ENCODE measurements around a stretch of chr17.

DNA sequence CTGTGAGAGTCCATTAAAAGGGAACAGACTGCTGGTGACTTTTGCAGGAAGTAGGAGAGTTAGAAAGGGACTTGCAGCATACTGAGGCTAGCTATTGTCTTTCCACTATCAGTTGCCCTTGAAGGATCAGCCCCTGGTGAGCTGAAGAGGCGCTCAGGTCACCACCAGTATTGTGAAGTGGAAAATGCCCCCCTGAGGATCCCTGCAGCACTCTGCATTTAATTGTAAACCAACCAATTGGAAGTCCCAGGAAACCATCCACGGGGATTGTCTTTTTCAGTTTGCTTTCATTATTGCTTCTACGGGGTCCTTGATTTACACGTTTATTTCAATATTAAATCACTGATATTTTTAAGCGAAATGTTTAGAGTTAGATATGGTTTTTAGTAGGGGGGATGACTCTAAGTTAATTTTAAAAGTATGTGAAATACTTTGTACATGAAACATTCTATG lies 2.5 kb downstream of the PRKCA start:
- PRO-cap, result no peak

GRCh38 chr17:66374838-66375706 lies 72.7 kb downstream of the PRKCA start:
- PRO-cap, result no peak

GRCh38 chr17:66399047-66399294 lies 96.6 kb downstream of the PRKCA start:
- PRO-cap, result no peak

DNA sequence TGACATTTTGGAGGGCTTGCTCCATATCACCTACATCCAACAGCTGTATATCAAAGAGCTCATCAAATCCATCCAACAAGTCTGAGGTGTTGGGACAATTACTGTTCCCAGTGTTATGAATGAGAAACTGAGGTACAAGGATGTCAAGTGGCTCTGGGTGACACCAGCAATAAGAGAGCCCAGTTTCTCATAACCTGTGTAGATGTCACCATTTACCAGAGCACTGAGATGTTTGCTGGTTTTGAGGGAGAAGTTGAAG lies 100.0 kb downstream of the PRKCA start:
- PRO-cap, result no peak

GRCh38 chr17:66509469-66510556 lies 207.4 kb downstream of the PRKCA start:
- PRO-cap, result no peak

GRCh38 chr17:66724662-66725082 lies 110.2 kb upstream of the CACNG5 start:
- PRO-cap, result no peak

- PRO-cap, result no peak
Observed at GRCh38 chr17:66775819-66776569, 58.9 kb upstream of the CACNG5 start.

GRCh38 chr17:66807100-66808275 lies 27.4 kb upstream of the CACNG5 start:
- PRO-cap, result no peak

GRCh38 chr17:67056505-67056852 lies 12.1 kb downstream of the CACNG1 start:
- PRO-cap, result no peak

DNA sequence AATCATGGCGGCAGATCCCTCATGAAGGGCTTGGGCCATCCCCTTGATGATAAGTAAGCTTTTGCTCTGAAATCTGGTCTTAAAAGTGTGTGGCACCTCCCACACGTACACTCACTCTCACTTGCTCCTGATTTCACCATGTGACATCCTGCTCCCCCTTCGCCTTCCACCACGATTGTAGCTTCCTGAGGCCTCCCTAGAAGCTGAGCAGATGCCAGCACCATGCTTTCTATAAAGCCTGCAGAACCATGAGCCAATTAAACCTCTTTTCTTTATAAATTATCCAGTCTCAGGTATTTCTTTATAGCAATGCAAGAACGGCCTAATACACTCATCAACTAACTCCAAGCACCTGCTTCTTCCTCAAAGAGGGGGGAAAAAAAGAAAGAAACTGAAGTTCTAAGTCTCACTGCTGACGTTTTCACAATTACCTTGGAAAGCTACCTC lies 88.0 kb downstream of the HELZ start:
- PRO-cap, result no peak

DNA sequence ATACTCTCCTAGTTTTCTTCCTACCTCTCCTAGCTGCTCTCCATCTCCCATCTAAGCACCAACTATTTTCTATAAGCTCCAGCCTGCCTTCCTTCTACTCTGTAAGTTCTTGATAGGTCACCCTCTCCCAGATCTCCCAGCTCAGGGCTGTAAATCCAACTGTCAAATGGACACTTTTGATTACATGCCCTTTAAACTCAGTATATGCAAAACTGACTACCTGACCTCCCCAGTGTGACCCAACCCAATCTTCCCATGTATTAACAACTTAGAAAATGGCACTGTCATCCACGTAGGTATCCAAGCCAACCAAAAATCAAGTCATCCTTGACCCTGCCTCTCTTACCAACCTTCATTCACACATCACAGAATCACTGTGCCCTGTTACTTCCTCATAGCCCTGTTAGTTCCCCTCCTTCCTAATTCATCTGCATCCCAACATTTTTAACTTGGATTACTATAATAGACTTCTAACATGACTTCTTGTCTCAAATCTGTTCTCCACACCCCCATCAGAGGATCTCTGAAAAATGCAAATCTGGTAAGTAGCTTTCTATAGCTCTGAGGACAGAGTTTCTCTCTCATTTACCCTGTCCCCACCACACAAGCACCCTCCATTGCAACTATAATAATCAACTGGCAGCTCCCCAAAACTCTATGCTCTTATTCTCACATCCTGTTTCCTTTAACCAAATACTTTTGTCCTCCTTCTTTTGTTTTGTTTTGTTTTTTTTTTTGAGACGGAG lies 73.7 kb downstream of the HELZ start:
- PRO-cap, result no peak

- PRO-cap, result no peak
Observed at GRCh38 chr17:67337820-67338638, 28.3 kb downstream of the PSMD12 start.

- PRO-cap, result no peak
Observed at GRCh38 chr17:67365564-67366173, 708 bp downstream of the PSMD12 start.

DNA sequence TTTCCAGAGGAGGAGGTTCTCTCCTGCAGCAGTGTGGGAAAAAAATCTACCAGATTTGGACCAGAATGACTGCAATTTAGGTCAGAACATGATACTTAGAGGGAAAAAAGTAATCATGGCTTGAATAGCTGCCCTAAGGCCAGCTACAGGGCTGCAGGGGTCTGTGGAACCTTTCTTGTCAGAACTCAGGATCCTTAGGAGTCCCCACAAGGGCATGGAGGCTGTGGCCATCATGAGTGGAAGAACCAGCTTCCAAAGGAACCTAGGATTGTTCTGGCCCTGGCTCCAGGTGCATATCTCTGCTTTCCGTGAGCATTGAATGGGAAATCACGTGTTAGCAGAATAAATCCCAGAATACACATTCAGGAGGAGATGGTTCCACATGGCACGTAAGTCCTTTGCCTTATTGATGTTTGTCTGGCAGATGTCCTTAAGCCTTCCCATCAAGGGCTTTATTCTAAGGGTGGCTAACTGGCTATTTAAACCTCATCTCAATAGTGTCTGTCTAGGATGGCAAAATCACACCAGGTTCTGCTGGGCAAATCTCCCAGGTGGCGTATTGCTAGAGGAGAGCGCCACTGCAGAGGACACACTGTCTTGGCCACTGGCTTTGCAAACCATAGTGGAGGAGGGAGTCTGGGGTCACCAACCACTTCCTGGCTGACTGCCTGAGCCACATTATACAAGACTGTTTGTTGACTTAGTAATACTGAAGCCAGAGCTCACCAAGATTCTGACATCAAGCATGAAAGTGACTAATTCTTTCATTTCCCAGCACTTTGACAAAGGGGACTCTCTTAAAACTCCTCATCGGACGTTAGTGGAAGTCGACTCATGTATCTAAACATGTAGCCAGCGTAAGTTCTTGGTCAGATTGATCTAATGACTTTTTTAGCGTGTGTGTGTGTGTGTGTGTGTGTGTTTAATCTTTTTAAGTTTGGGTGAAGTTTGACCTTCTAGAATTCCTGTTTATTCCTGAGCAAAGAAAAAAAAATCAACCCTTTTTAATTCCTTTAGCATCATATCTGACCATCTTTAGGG lies 13.4 kb downstream of the PITPNC1 start:
- PRO-cap, result bidirectional peak, plus-strand start at position 810 of the sequence, minus-strand start at position 594 of the sequence

- PRO-cap, result no peak
Observed at GRCh38 chr17:67398411-67398918, 21.4 kb downstream of the PITPNC1 start.

DNA sequence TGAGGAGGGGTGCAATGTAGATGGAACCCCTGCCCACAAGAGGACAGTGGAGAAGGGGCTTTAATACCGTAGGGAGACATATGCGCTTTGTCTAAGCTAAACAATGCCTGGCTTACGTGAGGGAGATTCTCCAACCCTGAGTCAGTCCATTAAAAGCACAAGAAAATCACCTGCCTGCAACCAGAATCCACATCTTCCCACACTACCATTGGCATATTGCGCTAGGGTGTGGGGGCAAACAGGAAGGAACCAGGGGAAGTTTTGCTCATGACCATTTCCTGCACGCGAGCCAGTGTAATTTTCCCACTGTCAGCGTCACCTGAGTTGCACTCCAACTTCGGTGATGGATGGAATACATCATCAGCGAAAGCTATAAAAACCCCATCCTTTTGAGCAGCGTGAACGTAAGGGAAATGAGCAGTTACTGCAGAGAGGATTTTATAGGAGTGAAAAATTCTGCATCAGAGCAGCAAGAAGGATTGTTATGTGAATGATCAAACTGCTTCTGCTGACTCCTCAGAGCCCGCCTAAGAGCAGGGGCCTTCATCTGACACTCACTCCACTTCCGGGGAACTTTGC lies 167.9 kb upstream of the NOL11 start:
- PRO-cap, result no peak

DNA sequence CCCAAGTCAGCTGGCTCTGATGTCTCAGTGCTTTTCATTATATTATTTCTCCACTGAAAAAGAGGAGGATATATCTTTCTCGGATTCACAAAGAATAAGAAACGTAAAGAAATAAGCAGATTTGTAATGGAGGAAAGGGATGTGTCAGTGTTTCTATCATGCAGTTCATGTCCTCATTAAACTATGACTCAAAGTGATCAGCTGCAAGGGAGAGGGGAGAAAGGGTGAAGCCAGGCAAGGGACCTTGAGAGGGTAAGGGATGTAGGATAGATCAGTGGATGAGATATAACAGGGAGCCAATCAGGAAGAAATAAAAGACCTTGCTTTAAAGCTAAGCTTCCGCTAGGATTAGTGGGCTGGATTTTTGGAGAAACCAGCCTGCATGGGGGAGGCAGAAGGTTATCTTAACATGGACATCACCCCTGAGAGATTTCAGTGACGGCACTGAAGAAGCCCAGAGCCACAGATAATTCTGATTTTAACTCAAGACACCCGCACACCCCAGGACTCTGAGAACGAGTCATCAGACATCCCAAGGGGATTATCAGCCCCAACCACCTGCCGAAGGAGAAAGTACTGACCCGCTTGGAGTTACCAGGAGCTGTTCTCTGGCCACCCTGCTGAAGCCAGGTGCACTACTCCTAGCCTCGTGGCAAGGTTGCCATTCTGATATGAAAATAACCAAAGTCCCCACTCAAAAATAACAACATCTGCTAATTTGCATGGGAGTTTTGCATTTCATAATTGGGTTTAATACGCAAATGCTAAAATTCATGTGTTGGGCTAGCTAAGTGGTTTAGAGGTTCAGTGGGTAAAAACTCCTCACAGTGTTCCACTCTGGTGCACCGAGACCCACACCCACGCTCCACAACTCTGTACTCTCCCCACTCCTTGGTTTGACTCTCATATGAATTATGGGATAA lies 143.2 kb upstream of the NOL11 start:
- PRO-cap, result no peak

- PRO-cap, result no peak
Observed at GRCh38 chr17:68168639-68169108, 79.2 kb upstream of the AMZ2 start.

GRCh38 chr17:68237758-68238270 lies 10.0 kb upstream of the AMZ2 start:
- PRO-cap, result bidirectional peak, plus-strand start at chr17:68238076, minus-strand start at chr17:68237890

GRCh38 chr17:68515334-68515783 lies 3.1 kb downstream of the PRKAR1A start:
- PRO-cap, result no peak